A172 (cell line): ENCODE results near the genes MNX1 and VIPR2.

- RAMPAGE, long total RNA = no peak
Measured at GRCh38 chr7:156931935-156932596, 17.4 kb upstream of the NOM1 start.

GRCh38 chr7:156948641-156949289 is 747 bp upstream of the NOM1 start:
- RAMPAGE, long total RNA = no peak

GRCh38 chr7:157003549-157004639 is 6.6 kb downstream of the MNX1 start:
- RAMPAGE, long total RNA = no peak

- RAMPAGE, long total RNA = no peak
Measured at GRCh38 chr7:157008862-157009711, 1.4 kb downstream of the MNX1 start.

- RAMPAGE, long total RNA = no peak
Measured at GRCh38 chr7:157010343-157010960, at the start of gene MNX1. Gene MNX1 (minus strand): TSS chr7:157010663.

GRCh38 chr7:157018917-157019695 is 8.6 kb upstream of the MNX1 start:
- RAMPAGE, long total RNA = no peak

DNA sequence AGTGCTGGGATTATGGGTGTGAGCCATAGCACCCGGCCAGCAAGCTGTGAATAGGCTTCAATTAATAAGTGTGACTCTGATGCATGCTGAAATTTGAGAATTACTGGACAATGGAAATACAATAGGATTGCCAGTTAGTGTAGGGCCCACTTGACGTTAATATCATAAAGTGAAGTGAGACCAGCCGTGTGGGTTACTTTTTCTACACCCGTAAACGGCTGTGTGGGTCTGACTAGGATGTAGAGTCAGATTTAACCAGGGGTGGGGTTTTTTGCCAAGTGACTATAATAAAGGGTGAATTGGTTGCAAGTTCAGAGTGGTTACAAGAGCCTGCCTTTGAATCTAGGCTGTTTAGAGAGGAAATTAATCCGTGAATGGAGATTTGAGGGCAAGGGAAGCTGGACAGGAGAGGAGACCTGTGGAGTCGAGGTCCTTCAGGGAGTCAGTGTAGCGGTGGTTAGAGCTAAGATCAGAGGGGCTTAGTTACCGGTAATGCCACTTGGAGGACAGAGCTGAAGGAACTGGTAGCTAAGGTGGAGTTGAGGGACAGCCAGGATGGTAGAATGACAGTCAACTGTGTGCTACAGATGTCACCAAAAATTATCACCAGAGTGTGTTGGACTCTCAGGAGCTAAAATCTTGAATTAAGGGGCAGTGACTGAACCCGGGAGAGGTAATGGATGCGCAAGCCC is 96.3 kb upstream of the DNAJB6 start:
- RAMPAGE, long total RNA = no peak

DNA sequence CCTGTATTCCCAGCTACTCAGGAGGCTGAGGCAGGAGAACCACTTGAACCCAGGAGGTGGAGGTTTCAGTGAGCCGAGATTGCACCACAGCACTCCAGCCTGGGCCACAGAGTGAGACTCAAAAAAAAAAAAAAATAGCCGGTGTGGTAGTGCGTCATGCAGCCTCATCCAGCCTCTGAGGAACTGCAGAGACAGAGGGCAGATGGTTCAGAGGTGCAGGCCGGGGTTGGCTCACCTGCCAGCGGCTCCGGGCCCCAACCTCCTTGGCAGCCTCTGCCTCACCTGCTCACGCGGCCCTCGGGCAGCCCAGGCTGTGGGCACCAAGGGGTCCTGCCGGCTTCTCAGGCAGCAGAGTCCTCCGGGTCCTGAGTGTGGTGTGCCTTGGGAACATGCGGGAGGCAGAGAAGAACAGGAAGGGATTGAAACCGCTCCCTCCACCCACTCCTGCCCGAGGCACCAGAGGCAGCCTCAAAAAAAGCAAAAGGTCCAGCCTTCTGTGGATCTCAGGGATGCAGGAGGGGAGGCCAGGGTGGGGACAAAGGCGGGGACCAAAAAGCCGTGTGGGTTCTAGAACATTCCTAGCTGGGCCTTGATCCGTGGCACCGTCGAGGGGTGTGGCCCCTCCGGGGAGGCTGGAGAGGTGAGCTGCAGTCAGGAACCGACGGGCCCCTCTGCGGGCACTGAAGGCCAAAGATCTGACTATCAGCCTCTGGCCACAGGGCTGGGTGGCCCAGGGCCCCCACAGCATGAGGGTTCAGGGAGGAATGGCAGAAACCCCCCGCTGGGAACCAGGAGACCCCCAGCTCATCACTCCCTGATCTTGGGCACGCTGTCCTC is 55.4 kb upstream of the DNAJB6 start:
- RAMPAGE, long total RNA = no peak

- RAMPAGE, long total RNA = no peak
Measured at GRCh38 chr7:157613806-157614337, 277.1 kb downstream of the DNAJB6 start.

DNA sequence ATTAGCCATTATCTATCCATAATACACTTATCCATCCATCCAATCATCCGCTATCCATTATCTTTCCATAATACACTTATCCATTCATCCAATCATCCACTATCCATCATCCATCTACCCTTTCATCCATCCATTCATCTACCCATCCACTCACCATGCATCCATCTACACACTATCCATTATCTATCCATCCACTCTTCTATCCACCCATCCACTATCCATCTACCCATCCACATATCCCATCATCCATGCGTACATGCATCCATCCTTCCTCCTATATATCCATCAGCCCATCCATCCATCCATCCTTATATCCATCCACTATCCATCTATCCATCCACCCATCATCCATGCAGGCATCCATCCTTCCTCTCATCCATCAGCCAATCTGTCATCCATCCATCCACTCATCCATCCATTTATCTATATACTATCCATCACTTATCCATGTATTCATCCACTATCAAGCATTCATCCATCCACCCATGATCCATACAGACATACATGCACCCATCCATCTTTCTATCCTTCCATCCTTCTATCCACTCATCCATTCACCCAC is 485.8 kb downstream of the DNAJB6 start:
- RAMPAGE, long total RNA = no peak

DNA sequence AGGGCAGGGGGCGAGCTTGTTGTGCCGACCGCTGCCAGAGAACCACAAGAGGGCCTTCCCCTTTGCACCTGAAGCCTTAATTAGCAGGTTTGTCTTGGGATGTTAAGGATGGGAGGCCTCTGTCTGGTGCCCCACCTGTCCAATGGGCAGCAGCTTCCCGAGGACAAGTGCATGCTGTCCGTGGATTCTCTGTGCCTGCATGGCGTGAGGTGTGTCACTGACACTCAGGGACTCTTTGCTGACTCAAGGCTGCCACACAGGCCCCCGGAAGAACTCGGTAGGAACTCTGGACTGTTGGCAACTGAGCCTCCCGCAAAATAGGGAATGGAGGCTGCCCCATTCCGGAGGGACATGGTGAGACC is 487.5 kb downstream of the DNAJB6 start:
- RAMPAGE, long total RNA = no peak

- RAMPAGE, long total RNA = no peak
Measured at GRCh38 chr7:158093334-158093669, 494.3 kb downstream of the PTPRN2 start.

DNA sequence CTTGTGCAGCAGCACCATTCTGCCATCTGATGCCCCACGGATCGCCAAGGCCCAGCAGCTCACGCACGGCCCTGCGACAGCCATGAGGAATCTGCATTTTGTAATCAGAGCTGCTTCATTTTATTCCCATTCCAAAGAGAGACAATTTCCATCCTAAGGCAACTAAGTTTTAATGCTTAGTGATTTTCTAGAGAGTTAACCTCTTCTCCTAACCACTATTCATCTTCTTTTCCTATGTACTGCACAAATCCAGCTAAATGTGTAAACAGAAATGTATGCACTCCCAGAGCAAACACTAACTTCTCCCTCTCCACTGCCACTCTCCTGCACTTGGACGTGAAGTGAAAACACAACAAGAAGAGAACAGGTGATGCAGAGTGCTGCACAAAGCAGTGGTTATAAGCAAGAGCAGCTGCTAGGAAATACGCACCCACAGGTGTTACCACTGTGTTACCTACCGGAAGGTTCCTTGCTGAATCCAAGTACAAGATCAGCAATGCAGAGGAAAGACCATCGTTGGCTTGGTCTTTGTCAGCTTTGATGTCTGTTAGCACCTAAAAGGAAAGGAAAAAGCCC is 54.5 kb upstream of the NCAPG2 start:
- RAMPAGE, long total RNA = no peak

- RAMPAGE, long total RNA = no peak
Measured at GRCh38 chr7:158775526-158776248, 53.6 kb downstream of the ESYT2 start.

DNA sequence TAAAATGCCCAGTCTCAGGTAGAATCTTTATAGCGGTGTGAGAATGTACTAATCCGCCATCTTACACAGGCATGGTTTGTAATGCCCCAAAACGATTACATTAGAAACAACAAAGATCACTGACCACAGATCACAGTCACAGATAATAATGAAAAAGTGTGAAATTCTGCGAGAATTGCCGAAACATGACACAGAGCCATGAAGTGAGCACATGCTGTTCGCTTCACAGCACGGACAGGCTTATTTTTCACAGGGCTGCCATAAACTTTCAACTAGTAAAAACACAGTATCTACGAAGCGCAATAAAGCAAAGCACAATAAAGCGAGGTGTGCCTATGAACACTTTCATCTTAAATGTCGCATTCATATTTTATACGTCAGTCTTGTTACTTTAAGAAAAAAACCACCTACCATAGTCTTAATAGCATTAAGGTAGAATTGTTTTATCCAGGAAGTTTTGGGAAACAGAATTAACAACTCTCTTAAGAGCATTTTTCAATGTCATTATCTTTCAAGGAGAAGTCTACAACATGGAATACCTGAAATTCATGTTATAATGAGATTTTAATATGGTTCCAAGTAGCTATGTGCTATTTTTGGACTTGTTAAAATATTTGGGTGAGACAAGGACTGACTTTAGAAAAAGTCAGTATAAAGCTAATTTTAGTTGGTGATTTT is 51.5 kb downstream of the ESYT2 start:
- RAMPAGE, long total RNA = no peak

DNA sequence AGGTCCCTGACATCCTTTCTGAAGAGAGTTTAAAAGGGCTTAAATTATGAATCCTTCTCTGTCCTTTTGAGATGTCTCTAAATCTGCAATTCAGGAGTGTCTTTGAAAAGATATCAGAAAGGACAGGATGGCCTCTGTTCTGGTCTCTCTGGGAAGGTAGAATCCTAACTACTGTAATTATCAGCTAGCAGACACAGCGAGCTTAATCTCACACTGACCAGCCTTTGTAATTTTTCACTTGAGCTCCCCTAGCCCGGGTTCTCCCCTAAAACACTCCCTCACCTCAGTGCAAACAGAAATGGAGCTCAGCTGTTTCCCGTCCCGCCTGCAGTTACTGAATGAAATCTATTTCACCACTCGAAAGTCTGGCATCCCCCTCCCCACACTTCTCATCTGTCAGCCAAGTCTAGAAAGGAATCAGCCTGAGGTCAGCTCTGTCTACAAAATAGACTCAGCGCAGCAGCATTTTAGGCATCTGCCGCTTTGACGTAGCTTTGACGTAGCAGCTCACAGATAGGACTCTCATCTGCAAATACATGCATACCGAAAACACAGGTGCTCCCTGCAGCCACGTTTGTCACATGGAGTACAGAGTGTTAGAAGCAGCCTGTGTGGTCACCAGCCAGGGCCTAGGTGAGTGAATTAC is 4.9 kb downstream of the DYNC2I1 start:
- RAMPAGE, long total RNA = no peak

GRCh38 chr7:159068204-159068867 is 76.3 kb downstream of the VIPR2 start:
- RAMPAGE, long total RNA = no peak

GRCh38 chr7:159095845-159096208 is 48.8 kb downstream of the VIPR2 start:
- RAMPAGE, long total RNA = no peak

GRCh38 chr7:159144564-159145578 is at the start of gene VIPR2:
Gene VIPR2 (minus strand): TSS chr7:159144867.
- RAMPAGE, long total RNA = no peak

GRCh38 chr7:159192710-159192994 is 48.0 kb upstream of the VIPR2 start:
- RAMPAGE, long total RNA = no peak